Daoy (cell line): ENCODE measurements around the genes SENP5 and NCBP2AS2.

GRCh38 chr3:196351664-196352419 is 13.7 kb upstream of the TM4SF19 start:
- RAMPAGE, long total RNA: no peak

DNA sequence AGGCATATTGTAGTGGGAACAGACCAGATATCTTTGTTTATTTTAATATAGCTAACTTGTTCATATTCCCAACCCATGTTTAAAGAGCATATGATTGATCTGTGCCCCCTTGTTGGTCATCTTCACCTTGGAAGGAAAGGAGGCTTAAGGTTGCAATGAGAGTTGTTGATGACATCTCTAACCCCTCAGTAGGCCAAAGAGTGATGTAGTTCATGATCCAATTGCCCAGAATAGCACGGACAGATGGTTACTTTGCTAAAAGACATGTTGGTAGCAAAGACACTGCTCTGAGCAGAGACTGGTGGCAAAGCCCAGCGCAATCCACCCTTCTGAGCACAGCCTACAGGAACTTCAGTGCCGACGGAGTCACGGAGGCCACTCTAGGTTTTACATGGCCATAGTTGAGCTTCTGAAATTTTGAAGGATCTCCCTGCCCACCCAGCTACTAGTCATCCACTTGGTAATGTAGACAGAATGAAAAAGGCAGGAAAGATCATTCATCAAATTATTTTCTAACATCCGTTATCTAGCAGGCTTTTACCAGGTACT is 21.8 kb downstream of the FBXO45 start:
- RAMPAGE, long total RNA: no peak

- RAMPAGE, long total RNA: no peak
Measured at GRCh38 chr3:196619230-196619489, 20.3 kb upstream of the NRROS start.

DNA sequence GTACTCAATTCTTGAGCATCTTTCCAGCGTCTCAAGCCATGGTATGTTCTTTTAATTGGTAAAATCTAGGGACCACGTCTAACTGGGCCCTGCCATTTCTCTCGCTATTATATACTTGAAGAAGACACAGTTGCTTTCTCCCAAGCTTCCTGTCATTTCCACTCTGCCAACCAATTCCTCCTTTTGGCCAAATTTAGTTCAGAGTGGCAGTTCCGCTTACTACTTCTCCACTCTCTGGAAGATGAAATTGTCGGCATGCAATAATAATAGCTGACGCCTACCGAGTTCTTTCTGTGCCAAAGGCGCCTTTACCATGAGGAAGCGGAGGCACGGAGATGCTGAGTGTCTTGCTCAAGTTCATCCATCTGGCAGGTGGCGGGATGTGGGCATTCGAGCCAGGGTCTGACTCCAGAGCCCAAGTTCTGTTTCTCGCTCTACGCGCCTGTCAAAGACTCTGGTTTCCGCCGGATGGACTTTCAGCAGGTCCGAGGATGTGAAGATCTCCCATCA is 14.6 kb upstream of the NRROS start:
- RAMPAGE, long total RNA: no peak

DNA sequence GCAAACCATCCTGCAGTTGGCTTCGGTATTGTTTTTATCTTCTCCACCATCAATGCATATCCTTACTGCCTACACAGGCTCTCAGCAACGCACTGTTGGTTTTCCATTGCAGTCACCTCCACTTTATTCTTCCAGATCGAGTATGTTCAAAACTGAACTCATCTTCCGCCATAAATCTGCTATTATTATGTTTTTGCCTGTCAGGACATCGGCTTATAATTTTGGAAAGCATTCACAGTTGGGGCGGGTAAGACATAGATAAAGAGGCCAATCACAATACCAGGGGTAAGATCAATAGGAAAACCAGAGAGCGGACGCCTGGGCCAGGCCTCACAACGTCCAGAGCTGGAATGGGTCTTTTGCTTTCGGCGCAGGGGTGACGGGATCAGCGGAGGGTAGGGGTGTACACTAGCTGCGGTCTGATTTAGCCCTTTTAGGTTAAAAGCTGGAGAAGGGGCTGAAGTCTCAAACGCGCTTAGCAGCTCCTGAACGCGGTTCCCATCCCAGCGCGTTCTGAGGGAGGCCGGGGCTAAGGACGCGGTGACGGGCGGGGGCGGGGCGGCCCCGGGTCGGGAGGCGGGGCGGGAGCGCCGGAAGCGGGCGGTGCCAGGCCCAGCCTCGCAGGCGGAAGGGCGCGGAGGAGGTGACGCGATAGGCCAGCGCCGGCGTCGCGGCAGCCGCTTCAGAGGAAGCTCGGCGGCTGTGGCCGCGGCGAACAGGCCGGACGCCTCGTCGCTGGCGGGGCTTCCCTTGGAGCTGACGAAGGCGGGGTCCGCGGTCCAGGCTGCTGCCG is at the start of gene SENP5:
Gene SENP5 (plus strand): TSS at position 685 of the 793 bp plus-strand sequence.
- RAMPAGE, long total RNA: no peak

DNA sequence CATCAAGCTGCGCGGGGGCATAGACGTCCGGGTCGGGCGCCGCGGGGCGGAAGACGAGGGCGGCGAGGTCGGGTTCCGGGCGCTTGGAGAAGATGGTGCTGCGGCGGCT is at the start of gene NCBP2AS2:
Gene NCBP2AS2 (plus strand): TSS at position 50 of the 109 bp plus-strand sequence.
- RAMPAGE, long total RNA: no peak

GRCh38 chr3:196942850-196943502 is 502 bp downstream of the NCBP2AS2 start:
- RAMPAGE, long total RNA: no peak

- RAMPAGE, long total RNA: no peak
Measured at GRCh38 chr3:196985297-196985812, 16.7 kb upstream of the PIGZ start.

DNA sequence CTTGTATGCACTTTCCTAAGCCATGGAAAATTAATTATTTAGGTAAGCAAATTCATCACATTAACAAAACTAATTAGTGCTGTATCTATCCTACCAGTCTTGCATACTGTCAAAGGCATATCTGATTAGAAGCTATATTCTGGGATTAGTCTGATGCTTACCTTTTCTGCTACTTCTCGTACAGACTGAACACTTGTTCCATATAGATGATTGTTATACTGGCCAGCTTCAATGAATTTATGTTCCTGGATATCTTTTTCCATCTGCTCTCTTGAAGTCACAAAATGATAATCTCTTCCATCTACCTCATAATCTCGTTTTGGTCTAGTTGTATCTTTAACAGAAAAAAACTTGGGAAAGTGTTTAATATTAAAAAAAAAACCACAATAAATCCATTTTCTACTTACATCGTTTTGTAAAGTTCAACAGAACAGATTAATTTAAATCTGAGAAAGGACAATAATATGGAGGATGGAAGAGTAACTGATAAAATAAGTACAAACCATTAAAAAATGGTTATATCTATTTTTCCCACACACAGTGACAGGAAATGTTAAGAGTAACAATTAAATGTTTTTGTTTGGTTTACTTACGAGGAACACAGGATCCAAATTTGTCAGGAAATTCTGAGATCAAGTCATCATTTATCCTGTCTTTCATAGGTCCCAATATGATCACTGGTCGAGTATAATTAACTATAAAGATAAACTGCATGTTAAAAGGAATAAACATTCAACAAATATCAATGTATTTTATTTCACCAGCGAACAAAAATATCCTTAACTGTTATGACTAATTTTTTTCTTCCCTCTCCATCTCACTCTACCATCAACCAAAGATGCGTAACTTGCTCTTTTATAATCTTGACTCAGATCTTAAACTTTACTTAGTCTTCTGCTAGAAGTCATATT is 35.8 kb upstream of the MELTF start:
- RAMPAGE, long total RNA: no peak

GRCh38 chr3:197069097-197069436 is 39.5 kb upstream of the MELTF start:
- RAMPAGE, long total RNA: no peak

DNA sequence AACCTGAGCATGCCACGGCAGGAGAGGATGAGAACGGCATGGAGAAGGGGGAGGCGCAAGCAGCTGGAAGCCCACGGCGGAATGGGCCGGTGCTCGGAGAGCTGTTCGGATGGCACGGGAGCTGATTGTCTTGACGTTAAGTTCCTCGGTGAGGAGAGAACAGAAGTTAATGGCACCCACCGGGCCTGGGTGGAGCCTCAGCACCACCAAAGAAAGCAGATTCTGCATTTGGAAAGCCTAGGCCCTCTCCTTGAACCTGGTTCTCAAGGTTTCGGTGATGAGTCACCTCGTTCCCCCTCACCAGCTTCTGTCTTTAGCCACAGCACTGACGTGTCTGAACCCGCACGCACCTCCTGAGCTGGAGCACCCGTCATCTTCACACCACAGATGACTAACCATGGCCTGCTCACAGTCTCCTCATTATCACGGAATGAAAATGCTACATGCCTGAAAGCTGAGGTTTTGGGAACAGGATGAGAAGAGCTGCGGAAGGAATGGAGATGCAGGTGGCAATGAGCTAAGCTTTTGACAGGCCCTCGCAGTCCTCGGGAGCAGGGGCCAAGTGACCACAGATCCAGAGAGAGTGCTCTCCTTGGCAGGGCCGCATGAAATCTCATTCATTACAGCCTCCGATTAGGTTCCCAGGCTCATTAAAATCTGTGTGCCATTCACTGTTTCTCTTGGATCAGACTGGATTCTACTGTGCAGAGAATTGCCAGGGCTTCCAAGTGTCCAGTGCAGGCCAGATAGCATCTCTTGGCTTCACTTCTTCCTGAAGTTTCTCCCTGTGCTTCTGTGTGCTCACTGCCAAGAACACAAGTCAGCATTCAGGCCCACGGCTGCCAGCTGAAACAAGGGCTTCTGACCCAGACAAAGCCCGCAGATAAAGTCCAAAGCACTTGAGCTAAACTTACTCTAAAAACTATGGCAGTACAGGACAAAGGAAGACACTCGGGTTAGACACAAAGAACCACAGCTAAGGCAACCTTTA is 96.3 kb upstream of the DLG1 start:
- RAMPAGE, long total RNA: no peak

- RAMPAGE, long total RNA: no peak
Measured at GRCh38 chr3:197466526-197467228, 89.1 kb downstream of the BDH1 start.

GRCh38 chr3:197494416-197494750 is 61.4 kb downstream of the BDH1 start:
- RAMPAGE, long total RNA: no peak

DNA sequence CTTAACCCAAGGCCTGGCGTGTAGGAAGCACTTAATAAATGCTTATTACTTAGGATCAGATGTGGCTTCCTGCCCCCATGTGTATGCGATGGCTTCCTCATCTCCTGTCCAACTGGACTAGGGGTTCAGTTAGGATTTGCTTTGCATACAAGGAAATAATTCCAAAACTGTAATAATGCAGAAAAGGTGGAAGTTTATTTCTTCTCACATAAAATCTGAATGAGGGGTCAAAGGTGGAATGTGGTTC is 54.6 kb downstream of the BDH1 start:
- RAMPAGE, long total RNA: no peak

DNA sequence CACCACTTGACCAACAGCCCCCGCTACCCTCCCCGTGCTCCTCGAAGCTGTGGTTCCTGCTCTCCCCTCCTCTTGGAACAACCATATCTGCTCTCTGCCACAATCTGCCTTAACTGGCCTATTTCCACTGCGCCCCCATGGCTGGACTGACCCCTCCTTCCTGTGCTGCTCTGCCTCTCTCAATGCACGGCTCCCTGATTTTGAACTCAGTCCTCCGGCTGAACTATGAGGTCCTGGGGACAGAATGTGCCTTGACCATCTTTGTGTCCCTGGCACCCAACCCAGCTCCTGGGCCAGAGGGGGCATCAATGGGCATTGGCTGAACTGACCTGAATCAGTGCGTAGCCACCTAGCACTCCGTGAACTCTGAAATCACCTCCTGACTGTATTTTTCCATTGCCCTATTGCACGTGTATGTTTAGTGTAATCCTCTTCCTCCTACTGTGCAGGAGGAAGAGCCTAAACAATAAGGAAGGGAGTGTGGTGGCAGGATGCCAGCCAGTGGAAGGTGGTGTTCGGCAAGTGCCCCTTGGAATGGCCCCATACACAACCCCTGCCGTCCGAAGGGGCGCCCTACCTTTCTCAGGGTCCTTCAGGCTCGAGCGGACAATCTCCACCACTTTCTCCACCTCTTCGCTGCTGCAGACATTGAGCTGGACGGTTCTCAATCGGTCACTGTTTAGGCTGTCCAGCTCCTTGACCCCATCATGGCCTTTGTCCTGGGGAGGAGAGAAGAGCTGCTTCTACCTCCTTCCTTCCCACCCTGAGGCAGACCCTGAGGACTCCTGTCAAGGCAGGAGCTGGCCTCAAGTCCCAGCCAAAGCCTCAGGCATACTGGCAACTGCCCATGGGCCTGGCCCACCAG is 33.5 kb downstream of the BDH1 start:
- RAMPAGE, long total RNA: no peak

GRCh38 chr3:197535243-197535781 is 20.5 kb downstream of the BDH1 start:
- RAMPAGE, long total RNA: no peak

- RAMPAGE, long total RNA: no peak
Measured at GRCh38 chr3:197572884-197573753, 17.4 kb upstream of the BDH1 start.

DNA sequence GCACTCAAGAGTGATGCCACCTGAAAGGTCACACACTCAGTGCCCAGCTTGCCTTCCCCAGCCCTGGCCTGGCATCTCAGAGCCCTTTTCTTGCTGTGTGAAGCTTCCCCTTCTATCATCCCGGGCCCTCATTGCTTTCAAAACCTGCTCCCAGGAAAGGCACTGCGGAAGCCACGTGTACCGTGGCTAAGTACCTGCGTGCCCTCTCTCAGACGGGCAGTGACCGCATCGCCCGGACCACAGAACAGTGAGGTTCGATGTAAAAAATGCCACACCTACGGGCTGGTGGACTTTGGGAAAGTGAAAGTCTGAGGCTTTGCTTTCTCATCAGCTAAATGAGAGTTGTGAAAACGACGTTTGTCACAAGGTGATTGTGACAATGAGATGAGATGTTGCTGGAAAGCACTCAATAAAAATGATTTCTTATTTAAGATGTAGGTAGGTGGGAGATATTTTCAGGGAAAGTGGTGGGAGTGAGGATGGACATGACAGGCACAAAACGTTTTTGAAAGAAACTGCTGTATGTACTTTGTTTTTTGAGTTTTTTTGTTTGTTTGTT is 48.4 kb upstream of the BDH1 start:
- RAMPAGE, long total RNA: no peak

DNA sequence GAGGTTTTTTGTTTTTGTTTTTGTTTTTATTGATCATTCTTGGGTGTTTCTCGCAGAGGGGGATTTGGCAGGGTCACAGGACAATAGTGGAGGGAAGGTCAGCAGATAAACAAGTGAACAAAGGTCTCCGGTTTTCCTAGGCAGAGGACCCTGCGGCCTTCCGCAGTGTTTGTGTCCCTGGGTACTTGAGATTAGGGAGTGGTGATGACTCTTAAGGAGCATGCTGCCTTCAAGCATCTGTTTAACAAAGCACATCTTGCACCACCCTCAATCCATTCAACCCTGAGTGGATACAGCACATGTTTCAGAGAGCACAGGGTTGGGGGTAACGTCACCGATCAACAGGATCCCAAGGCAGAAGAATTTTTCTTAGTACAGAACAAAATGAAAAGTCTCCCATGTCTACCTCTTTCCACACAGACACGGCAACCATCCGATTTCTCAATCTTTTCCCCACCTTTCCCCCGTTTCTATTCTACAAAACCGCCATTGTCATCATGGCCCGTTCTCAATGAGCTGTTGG is 5.7 kb downstream of the RUBCN start:
- RAMPAGE, long total RNA: no peak

DNA sequence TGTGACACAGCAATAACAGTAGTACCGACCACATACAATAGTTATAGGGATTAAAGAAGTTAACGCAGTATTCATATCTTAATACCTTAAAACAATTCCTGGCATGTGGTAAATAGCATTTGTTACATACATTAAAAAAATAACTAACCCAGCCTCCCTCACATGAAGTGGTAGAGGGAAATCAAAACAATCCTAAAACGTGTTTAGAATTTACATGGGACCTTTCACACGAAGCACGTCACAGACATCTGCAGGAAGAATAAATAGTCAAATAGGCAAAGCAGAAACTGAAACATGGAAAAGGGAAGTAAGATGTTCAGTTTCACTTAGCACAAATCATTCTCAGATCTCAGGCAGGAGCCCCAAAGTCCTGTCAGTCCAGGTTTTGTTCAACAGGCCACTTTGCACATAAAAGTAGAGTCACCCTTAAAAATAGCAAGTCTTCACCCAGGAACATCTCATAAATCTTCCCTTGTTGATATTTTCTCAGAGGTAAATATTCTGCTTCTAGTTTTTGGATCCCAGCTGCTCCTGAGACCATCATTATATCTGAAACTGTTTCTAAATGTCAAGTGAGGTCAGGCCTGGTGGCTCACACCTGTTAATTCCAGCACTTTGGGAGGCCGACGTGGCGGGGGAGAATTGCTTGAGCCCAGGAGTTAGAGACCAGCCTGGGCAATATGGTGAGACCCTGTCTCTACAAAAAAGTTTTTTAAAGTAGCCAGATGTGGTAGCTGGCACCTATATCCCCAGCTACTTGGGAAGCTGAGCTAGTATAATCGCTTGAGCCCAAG is 2.0 kb downstream of the RUBCN start:
- RAMPAGE, long total RNA: no peak